Peripheral blood mononuclear cell (primary cell): Measurements from ENCODE around the gene PRKX.

GRCh38 chrX:3712915-3714016 is at the start of gene PRKX:
TSS of gene PRKX (minus strand) at chrX:3713649.
- PRO-cap, 8 experiments = peak in 8 of 8 experiments; most common plus-strand start chrX:3713950 (in 8); most common minus-strand start chrX:3713355 (in 6)

DNA sequence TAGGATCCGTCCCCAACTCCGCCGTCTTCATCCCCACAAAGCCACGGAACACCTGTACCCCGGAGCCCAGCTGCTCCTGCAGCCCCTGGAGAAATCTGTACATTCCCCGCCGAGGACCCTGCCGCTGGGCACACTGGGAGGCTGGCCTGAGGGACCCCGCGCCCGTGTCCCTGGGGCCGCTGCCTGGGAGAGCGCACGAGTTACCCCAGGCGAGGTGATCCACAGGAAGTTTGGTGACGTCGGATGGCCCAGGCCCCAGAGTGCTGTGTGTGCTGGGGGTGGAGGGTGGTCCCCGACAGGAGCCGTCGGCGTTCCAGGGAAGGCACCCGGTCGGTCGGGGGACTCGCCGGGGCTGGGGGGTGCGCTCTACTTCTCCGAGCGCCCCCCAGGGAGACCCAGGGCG is 129.3 kb upstream of the PRKX start:
- PRO-cap, 8 experiments = no peak in any of the 8 experiments

DNA sequence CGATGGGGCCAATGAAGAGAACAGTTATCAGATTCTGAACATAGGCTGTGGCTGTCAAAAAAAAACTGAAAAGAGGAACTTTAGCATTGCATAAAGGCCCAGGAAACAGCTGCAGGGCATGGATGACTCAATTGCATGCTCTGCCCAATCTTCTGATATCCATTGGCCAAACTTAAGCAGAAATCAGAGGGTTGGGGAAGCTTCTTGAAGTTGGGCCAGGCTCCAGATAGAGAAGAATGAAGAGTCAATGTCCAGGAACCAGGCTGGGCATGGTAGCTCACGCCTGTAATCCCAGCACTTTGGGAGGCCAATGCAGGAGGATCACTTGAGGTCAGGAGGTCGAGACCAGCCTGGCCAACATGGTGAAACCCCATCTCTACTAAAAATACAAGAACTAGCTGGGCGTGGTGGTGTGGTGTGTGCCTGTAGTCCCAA is 1222.5 kb upstream of the PRKX start:
- PRO-cap, 8 experiments = peak in 7 of 8 experiments; most common plus-strand start position 186 of the sequence (in 7)

DNA sequence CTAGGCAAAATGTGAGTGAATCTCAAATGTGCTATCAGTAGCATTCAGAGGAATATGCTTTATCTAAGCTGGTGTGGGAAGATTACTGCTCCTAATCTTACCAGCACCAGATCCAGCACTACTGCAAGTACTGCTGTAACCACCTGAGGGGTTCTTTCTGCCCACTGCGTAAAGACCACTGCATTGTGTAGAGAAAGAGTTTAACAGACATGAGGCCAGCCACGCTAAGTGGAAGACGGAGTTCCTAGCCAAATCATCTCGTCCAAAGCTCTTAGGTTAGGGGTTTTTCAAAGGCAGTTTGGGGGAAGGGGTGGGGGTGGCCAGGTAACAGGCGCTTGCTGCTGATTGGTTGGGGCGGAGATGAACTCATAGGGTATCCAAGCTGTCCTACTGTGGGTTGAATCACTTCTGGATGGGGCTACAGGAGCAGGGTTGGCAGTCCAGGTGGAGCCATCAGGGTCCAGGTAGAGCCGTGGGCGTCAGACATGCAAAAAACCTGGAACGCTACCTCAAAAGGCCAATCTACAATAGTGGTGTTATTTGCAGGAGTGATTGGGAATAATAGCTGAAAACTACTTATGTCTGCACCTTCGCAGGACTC is 579.8 kb downstream of the NLGN4X start:
- PRO-cap, 8 experiments = no peak in any of the 8 experiments

DNA sequence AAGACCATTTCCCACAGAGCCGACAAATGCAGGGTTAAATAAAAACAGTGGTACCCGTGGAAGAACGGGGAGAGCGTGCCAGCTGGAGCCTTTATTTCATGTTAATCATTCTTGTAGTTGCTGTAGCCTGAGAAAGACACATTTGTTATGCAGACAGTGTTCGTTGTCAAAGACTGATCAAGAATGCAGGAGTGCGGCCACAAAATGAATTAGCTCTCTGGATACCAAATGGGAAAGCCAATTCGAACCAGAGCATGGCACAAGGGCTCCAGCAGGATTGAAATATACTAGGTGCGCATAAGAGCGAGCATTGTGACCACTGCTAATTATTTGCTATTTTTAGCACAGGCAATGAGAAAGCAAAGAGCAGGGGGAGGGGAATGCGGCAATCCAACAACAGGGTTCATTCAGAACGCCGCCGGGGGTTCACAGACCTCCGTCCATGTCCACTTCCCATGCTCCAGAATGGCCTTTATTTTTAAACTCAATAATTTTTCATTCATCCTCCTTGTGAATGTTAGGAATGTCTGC is 243.9 kb upstream of the VCX3A start:
- PRO-cap, 8 experiments = no peak in any of the 8 experiments

- PRO-cap, 8 experiments = peak in 2 of 8 experiments; most common plus-strand start chrX:7147345 (in 1); most common minus-strand start chrX:7147294 (in 1)
Observed at GRCh38 chrX:7147108-7147535, 390 bp upstream of the STS start.

DNA sequence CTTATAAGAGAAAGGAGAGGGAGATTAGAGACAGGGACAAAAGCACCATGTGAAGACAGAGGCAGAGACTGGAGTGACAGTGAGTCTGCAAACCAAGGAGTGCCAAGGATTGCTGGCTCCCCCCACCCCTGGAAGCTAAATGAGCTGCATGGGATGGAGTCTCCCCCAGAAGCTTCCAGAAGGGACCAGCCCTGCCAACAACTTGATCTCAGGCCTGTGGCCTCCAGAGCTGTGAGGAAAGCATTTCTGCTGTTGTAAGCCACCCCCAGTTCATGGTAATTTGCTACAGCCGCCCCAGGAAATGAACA is 128.6 kb upstream of the TBL1X start:
- PRO-cap, 8 experiments = peak in 1 of 8 experiments; most common minus-strand start position 218 of the sequence (in 1)

DNA sequence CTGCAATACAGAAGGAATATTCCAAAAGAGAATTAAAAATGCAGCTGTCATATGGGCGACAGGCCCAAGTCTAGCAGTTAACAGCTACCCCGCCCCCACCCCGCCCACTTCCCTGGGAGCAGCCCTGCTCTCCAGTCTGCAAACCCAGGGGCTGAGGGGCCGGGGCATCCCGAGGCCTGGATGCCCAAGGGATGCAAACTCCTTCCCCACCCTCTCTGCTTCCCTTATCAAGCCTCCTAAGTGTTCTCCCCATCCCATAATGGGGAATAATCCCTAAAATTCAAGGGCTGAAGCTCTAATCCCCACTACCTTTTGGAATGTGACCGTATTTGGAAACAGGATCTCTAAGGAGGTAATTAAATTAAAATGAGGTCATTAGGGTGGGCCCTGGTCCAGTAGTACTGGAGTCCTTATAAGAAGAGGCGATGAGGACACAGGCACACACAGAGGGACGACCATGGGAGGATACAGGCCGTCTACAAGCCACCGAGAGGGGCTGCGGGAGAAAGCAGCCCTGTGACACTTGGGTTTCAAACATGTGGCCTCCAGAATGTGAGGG is 124.5 kb upstream of the TBL1X start:
- PRO-cap, 8 experiments = peak in 1 of 8 experiments; most common plus-strand start position 440 of the sequence (in 1)

- PRO-cap, 8 experiments = no peak in any of the 8 experiments
Observed at GRCh38 chrX:9534687-9535318, 69.9 kb downstream of the TBL1X start.

- PRO-cap, 8 experiments = no peak in any of the 8 experiments
Observed at GRCh38 chrX:9573269-9574007, 108.6 kb downstream of the TBL1X start.

DNA sequence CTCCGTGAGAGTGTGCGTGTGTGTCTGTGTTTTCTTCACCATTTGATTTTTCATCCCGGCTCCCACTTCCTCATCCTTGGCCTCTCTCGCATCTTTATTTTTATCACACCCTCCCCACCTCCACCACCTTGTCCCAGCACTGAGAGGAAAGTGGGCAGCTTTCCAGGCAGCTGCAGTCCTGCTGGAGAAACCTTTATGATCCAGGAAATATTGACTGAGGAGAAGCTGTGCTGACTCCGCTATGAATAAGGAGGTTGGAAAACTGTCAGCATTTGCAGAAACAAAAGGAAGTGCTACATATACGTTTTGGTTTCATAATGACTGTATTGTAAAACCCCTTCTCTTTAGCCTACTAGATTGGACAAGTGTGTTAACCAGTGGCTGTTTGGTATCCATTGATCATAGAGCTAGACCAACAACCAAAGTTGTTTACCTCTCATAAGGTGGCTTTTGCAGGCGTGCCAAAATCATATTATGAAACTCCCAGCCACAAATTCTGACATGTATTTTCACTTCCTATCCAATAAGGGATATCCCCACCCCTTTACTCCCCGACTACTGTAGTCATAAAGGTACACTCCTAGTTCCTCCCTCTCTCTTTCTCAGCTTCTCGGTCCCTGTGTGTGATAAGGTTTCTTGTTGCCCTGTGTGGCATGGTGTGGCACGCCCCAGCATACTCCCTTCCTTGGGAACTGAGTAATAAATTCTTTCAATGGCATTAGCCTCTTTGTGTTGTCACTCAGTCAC is 88.4 kb downstream of the GPR143 start:
- PRO-cap, 8 experiments = peak in 6 of 8 experiments; most common plus-strand start position 596 of the sequence (in 4); most common minus-strand start position 247 of the sequence (in 1)

DNA sequence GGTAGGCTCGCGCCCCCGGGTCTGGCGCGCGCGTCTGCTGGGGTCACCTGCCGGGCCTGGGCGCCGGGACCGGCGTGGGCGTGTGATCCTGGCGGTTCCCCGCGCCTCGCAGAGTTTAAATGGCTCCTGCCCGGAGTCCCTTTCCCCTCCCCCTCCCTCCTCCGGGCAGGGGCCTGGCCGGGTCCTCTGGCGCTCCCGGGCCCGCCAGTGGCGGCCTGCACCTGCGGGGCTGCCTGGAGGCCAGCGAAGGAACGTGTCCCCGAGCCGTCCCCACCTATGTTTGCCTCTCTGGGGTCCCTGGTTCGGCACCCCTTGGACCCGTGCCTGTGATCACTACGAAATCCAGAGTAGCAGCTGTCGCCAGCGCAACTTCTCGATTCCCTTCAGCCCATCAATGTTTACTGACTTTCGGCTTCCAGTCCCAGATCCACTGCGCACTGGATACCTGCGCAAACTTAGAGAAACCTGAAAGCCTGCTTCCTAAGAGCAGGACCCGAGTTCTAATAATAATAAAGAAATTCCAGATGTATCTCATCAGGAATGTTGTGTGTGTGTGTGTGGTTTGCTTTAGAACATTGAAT is 656 bp downstream of the SHROOM2 start:
- PRO-cap, 8 experiments = no peak in any of the 8 experiments

- PRO-cap, 8 experiments = no peak in any of the 8 experiments
Observed at GRCh38 chrX:9897739-9898486, 69.2 kb upstream of the CLDN34 start.

GRCh38 chrX:9909250-9909540 is 58.0 kb upstream of the CLDN34 start:
- PRO-cap, 8 experiments = no peak in any of the 8 experiments

GRCh38 chrX:10125932-10126394 is 30.8 kb upstream of the CLCN4 start:
- PRO-cap, 8 experiments = no peak in any of the 8 experiments

- PRO-cap, 8 experiments = no peak in any of the 8 experiments
Observed at GRCh38 chrX:10133889-10134861, 22.6 kb upstream of the CLCN4 start.

DNA sequence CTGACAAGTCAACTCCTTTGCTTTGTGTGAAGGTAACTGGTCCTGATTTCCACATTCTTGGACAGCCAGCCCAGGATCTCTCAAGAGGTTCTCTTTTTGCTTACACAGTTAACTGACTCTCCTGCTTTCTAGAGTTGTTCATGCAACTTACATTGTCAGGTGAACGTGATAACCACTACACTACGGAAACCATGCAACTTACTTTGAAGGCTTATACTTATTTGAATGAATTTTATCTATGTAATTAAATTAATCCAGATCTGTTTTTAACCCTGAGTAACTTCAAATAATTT is 128.8 kb downstream of the CLCN4 start:
- PRO-cap, 8 experiments = peak in 3 of 8 experiments; most common minus-strand start position 190 of the sequence (in 3)

DNA sequence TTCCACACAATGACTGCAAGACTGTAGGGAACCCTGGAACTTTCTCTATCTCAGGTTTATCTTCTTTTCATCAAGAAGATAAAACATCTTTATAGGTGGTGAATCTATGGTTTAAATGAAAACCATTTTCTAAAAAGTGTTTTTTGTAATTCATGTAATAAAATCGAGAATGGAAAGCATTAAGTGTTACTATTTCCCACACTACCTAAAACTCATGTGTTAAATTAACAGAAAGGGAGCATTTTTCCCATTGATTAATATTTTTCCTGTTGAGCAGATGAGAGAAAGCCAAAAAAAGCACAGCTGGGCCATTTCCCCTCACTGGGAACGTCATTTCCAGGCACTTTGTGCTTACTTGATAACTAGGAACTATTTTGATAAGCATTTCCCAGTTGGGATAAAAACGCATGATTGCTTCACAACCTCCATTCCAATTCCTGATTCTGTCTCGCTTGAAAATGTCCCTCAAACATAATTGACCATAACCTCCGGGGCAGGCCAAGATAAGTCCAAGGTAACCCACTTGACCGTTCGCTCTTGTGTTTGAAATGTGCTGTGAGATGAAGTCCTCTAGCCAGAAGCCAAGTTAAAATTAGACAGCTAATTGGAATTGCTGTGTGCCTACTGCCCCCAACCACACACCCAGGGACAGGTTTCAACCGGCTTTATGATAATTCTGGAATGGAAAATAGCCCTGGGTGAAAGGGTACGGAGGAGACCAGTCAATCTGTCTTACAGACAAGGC is 137.3 kb downstream of the MID1 start:
- PRO-cap, 8 experiments = no peak in any of the 8 experiments

DNA sequence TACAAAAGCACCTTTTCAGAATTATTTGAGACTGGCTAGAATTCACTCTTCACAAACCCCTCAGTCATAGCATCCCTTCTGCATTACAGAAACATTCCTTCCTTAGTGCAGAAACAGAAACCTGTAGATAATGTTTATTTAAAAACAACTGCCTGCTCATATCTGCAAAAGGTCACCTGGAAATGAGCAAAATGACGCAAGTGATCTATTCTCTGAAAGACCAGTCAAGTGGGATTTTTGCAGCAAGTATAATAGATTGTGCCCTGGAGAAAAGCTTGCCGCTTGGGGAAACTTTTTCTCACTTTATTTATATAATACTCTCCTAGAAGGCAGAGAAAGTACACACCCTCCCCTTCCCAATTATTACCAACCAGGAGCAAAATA is 41.4 kb downstream of the MID1 start:
- PRO-cap, 8 experiments = no peak in any of the 8 experiments

DNA sequence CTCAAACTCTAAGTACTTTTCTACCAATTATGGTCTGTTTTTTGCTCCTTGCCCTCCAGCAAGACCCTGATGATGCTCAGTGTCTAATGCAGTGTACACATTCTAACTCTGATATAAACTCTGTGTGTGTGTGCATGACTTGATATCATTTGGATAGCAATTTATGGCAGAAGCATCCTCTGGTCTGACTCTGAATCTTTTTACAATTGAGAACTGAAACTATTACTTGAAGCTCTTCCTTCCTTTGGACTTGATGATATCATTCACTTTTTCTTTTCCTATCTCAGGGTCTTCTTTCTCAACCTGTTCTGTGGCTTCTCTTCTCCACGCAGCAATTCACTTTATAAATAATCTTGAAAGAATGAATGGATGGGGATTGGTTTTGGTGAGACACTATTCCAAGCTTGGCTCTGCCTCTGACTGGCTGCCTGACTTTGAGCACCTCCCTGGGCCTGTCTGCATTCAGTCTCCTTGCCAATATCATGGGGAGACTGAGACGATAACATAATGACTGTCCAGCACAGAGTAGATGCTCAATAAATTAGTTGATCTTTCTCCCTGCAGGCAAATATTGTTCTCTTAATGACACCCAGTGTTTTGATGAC is 89.2 kb upstream of the AMELX start:
- PRO-cap, 8 experiments = no peak in any of the 8 experiments